Osteoblast (primary cell): ENCODE measurements around a stretch of chr11.

- CAGE, long polyA plus RNA: no peak
- RRBS: no CpG with 5 or more reads among the region's 2 CpGs
Measured at GRCh38 chr11:126089016-126089491, 26.4 kb upstream of the CDON start.

DNA sequence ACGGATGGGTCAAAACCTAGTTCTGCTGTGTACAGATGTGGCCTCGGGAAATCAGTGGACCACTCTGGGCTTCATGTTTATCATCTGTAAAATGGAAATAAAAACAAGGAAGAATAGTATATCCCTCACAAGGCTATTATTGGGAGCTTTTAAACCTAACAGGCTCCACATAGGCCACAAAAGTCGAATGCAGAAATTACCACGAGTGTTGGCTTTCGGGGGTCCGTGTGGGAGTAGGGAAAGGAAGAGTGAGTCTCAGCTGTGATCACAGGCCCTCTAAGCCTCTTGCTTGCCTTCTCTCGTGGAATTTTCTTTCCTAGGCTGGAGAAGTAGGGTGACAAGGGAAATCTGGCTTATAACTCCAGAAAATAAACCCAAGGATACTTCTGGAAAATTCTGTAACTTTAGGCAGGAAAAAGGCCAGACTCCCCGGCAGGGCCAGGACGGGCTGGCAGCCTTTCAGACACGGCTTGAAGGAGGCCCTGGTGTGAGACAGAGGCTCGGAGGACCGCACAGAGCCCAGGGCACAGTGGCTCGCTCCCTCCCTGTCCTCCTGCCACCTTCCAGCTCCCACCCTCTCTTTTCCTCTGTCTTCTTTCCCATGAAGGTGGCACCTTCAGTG lies 19.2 kb downstream of the RPUSD4 start:
- CAGE, long polyA plus RNA: no peak
- RRBS: no CpG with 5 or more reads among the region's 13 CpGs

- CAGE, long polyA plus RNA: no peak
- RRBS: no CpG with 5 or more reads among the region's 9 CpGs
Measured at GRCh38 chr11:126261706-126262741, 6.7 kb downstream of the SRPRA start.

DNA sequence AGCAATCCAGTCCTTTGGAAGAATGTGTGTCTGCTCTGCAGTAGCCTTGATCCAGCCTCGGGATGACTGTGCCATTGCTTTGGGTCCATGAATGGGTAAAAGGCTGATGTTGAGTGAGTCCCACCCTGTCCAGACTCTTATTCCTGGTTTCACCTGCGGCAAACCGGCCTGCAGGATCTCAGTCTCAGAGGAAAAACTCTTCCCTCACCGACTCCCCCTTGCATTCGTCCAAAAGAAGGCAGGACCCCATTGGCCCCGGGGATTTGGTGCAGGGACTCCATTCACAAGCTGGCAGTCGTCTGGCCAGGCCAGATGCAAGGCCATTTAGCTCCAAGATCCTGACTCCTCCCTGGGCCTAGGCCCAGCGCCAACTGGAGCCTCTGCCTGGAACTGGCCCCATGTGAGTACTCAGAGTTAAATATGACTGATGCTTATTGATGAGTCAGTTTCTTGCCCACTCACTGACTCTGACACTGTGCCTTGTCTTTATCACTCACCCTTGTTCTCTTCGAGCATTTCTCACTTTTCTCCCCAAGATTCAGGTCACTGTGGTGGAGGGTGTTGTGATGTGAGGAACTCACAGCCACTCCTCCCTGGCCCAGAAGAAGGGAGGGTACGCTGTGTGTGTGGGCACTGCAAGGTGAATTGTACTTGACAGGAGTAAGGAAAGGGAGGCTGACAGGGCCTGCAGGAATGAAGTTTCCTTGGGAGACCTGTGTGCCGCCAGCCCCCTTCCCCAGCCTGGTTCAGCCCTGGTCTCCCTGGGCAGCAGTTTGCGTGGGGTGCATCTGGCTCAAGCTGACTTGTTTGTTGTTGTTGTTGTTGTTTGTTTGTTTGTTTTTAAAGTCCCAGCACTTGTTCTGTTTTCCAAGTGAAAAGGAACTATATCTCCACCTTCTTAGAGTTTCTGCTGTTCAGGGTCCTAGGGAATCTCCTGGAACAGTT lies 23.3 kb upstream of the ST3GAL4 start:
- CAGE, long polyA plus RNA: no peak
- RRBS: 67% methylated on average over 1 of the region's 12 CpGs

- CAGE, long polyA plus RNA: no peak
- RRBS: no CpG with 5 or more reads among the region's 2 CpGs
Measured at GRCh38 chr11:126353129-126353656, 2.3 kb upstream of the ST3GAL4 start.

DNA sequence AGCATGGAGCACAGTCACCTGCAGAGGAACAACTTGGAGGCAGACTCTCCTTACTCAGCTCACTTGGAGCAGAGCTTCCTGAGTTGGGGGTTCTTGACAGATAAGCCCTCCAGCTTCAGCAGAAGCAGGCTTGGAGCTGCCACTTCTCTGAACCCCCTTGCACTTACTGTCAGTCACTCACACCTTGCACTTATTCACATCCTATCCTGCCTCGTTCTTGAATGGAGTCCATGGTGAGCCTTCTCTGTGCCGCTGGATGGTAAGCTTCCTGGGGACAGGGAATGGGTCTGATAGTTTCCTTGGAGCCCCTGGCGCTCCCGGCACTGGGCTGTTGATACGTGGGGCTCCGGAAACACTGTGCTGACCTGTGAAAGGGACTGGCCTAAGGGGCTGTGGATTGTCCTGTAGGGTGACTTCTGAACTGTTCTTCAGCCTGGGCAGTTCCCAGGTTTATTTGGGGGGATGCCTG lies 901 bp upstream of the ST3GAL4 start:
- CAGE, long polyA plus RNA: no peak
- RRBS: no CpG with 5 or more reads among the region's 6 CpGs

- CAGE, long polyA plus RNA: no peak
- RRBS: no CpG with 5 or more reads among the region's 15 CpGs
Measured at GRCh38 chr11:126356387-126357042, 1.0 kb downstream of the ST3GAL4 start.

GRCh38 chr11:126410525-126411239 lies 55.2 kb downstream of the ST3GAL4 start:
- CAGE, long polyA plus RNA: no peak
- RRBS: no CpG with 5 or more reads among the region's 8 CpGs

DNA sequence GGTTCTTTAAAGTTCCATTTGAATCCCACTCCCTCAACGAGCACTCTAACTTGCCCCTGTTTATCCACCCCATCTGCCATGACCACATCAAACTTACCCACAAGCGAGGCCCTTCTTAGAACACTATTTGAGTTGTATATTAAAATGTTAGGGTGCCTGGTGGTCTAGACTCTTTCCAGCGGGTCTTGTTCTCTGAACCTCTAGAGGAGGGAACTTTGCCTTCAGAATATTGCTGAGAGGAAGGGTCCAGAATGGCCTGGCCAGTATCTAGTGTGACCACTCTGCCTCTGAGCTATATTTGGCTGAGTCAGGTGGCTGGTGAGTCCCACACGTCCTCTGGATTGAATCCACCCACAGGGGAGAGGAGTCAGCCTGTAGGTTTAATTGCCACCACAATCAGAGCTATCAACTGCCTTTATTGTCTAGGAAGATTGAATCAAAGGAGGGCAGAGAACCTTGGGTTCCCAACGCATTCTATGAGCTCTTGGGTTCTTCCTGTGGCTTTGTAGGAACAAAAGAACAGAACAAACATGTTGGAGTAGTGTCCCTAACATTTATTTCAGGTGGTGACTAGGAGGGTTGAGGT lies 67.6 kb downstream of the ST3GAL4 start:
- CAGE, long polyA plus RNA: no peak
- RRBS: no CpG with 5 or more reads among the region's 5 CpGs

DNA sequence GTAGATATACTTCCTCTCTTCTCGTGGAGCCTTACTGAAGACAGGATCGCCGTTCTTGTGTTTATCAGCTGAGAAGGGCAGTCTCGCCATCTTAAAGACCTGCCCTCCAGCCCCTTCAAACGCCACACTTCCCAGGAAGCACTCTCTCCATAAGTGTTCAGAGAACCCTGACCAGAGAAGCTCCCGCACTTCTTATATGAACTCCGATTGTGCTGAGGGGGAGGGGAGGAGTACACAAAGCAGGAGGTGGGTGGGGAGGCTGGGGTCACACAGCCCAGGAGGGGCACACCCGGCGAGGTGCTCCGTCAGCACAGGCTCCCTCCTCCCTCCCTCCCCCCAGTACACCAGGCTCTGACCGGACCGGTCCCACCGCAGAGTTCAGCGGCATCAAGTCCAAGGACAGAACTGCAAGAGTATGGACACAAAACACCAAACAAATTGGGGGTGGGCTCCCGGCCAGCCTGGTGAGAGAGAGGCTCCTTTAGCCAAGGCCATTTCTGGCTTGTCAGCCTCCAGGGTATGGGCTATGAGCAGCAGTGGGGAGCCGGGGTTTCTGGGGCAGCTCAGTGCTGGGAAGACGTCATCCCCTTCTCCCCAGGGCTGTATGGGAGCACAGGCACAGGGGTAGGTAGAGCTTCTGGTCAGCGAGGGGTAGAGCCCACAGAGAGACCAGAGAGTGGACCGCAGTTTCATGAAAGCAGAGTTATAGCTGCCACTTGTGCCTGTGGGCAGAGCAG lies 68.2 kb downstream of the ST3GAL4 start:
- CAGE, long polyA plus RNA: no peak
- RRBS: 76% methylated on average over 8 of the region's 19 CpGs

DNA sequence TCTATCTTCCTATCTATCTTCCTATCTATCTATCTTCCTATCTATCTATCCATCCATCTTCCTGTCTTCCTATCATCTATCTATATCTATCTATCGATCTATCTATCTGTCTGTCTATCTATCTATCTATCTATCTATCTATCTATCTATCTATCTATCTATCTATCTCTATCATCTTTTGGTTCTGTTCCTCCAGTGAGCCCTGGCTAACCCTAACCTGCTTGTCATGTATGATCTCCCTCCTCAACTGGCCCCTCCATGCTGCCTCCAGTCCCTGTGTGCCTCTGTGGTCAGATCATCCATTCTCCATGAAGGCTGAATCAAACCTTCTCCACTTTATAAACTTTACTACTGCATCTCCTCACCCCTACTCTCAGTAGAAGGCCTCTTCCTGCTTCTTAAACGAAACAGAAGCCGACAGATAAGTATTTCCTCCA lies 78.5 kb downstream of the KIRREL3 start:
- CAGE, long polyA plus RNA: no peak
- RRBS: no CpG with 5 or more reads among the region's 3 CpGs

DNA sequence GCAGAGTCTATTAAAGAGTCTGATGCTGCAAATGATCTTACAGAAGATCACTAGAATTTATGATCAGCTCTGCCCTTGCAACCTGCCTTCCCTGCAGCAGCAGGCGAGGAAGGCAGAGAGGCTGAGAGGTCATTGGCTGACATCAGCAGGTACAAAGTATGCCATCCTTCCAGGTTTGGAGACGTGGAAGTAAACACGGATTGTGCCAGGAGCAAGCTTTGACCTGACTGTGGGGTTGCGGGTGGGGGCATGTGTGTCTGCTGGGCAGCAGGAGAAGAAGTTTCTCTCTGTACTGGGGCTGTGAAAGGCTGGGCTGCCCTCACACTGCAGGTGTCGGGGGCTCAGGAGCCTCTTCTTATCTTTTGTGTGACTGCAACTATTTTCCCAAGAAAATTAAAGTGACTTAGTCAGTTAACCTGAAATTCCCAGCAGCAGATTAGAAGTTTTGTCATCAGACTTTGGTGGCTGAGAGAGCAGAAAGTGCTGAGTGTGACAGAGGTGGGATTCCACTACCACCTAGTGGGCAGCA lies 566.0 kb downstream of the ETS1 start:
- CAGE, long polyA plus RNA: no peak
- RRBS: no CpG with 5 or more reads among the region's 5 CpGs

DNA sequence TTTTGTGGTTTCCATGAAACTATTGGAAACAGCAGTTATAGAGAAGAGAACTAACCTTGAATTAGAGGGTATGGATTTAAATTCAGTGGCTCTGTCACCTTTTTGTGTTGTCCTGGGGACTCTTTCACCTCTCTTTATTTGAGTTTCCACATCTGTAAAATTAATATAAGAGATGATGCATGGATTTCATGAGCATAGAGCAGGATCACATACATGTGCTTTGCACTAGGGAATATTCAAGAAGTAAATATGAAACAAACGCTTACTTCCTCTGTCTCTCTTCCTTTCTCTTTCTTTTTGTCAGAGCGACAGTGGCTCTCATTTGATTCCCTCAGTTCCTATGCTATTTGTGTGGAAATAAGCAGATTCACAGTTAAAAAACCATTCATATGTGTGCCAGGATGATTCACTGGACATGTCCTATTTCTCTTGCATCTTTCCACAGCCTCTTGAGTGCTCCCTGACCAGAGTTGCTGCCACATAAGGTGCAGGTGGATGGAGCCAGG lies 533.1 kb downstream of the ETS1 start:
- CAGE, long polyA plus RNA: no peak
- RRBS: no CpG with 5 or more reads among the region's 2 CpGs

GRCh38 chr11:128260969-128261272 lies 326.4 kb downstream of the ETS1 start:
- CAGE, long polyA plus RNA: no peak
- RRBS: no CpG with 5 or more reads among the region's 5 CpGs

DNA sequence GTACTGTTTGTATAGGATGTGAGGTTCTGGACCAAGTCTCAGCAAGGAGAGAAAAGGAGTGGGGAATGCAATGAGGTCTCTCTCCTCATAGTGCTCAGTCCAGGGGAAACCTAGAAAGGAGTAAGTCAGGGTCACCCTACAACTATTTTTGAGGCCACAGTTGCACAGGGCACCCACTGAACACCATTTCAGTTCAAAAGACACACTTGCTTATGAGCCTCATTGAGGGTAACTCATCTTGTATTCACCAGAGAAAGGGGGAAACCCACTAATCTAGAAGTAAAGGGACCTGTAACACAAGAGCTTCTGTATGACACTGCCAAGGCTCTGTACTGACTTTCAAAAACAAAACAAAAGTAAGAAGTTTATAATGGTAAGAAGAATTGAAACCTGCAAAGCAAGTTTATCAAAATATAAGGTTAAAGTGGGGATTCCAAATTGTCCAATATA lies 275.4 kb downstream of the ETS1 start:
- CAGE, long polyA plus RNA: no peak

- CAGE, long polyA plus RNA: no peak
- RRBS: no CpG with 5 or more reads among the region's 2 CpGs
Measured at GRCh38 chr11:128323375-128323837, 264.0 kb downstream of the ETS1 start.

- CAGE, long polyA plus RNA: no peak
- RRBS: no CpG with 5 or more reads among the region's 5 CpGs
Measured at GRCh38 chr11:128415466-128415998, 171.8 kb downstream of the ETS1 start.

DNA sequence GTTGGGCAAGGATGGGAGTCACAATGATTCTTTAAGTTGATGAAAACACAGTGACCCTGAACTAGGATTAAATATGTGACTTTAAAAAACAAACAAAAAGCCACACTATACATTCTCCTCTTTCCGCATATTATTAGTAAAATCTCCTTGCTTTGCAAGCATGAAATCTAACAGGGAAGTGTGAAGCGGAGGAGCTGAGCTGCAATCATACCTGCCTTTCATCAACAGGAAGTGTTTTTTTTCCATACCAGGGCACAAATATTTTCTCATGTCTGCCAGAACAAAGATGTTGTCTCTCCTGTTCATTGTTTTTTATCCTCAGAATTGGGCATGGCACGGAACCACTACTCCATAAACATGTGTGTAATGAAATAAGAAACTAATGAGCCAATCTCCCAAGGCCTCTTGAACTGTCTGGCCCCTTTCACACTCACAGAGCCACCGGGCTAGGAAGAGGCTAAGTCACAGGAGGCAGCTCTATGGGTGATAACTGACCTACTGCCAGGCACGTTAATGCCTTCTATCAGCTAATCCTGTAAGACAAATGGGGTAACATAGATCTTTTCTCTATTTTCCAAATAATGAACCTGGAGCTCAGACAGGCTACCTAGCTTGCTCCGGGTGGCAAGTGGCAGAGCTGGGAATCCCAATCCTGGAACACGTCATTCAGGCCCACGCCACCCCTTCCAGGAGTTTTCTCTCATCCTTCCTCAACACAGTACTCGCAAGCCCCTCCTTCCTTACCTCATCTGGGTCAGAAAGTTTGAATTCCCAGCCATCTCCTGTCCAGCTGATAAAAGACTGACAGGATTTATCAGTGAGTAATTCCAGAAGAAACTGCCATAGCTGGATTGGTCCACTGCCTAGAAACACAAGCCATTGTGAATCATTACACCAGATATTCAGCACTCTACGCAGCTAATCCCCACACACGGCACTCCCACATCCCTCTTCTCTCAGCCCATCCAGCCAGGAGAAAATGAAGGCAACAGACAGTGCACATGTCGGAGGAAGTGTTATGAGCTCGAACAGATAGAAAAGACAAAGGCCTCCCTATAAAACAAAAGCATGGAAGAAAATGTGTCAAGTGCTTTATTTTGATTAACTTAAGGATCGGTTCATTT lies 124.2 kb downstream of the ETS1 start:
- CAGE, long polyA plus RNA: no peak
- RRBS: no CpG with 5 or more reads among the region's 14 CpGs

DNA sequence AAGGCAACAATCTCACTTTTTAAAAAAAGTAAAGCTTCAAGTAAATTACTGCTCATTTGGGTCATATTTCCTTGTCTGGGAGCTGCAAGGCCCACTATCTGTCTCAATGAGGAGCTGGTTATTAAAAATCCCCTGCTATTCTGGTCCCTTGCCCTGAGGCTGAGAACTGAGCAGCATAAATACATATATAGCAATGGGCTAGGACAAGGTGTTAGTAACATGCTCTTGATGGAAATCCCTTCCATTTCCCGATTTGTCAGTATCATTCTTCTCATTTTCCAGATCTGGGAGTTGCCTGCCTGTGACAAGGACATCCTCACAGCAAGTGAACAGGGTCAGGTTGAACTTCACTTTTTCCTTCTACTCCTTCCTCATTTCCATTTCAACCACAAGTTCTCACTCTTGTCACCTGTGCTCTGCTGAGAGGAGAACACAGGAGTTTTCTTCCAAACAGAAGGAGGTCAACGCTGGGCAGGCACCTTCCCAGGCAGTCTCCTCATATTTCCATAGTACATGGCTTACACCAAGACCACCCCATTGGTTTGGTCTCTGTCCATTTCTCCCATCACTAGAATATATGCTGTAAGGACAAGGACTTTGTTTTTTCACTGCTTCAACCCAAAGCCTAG lies 119.1 kb downstream of the ETS1 start:
- CAGE, long polyA plus RNA: no peak
- RRBS: no CpG with 5 or more reads among the region's 2 CpGs

DNA sequence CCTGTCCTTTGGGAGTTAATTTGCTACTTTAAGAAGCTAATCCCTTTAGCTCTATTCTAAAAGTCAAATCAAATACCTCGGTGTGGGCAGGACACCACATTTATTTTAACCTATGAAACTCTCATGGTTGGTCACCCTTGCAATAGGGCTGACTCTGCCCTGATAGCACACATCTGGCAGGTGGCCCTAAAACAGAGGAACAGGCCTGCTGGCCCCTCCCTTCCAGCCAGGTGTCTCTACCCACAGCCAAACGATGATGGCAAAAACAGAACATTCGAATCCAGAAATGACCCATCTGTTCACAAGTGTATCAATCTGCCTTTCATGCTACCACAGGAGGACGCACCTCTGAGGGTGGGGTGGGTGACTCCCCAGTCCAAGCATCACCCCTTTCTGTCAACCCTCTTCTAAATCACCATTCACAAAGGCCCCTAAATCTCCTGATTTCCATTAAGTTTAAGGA lies 118.2 kb downstream of the ETS1 start:
- CAGE, long polyA plus RNA: no peak
- RRBS: no CpG with 5 or more reads among the region's 4 CpGs